IMR-90 (cell line): ENCODE measurements around the genes RPS3 and UVRAG.

- RRBS, result no CpG with 5 or more reads among the region's 1 CpG
CAGE:
- cytosol, long polyA plus RNA, result no peak
- long polyA plus RNA, result no peak
- nucleus, long polyA plus RNA, result no peak
Measured at GRCh38 chr11:74750156-74750297, 1.4 kb downstream of the RNF169 start.

GRCh38 chr11:74817307-74818362 is 69.0 kb downstream of the RNF169 start:
- RRBS, result no CpG with 5 or more reads among the region's 5 CpGs
CAGE:
- cytosol, long polyA plus RNA, result no peak
- long polyA plus RNA, result no peak
- nucleus, long polyA plus RNA, result no peak

GRCh38 chr11:75031199-75031993 is 42.7 kb downstream of the NEU3 start:
- RRBS, result no CpG with 5 or more reads among the region's 4 CpGs
CAGE:
- cytosol, long polyA plus RNA, result no peak
- long polyA plus RNA, result no peak
- nucleus, long polyA plus RNA, result no peak

DNA sequence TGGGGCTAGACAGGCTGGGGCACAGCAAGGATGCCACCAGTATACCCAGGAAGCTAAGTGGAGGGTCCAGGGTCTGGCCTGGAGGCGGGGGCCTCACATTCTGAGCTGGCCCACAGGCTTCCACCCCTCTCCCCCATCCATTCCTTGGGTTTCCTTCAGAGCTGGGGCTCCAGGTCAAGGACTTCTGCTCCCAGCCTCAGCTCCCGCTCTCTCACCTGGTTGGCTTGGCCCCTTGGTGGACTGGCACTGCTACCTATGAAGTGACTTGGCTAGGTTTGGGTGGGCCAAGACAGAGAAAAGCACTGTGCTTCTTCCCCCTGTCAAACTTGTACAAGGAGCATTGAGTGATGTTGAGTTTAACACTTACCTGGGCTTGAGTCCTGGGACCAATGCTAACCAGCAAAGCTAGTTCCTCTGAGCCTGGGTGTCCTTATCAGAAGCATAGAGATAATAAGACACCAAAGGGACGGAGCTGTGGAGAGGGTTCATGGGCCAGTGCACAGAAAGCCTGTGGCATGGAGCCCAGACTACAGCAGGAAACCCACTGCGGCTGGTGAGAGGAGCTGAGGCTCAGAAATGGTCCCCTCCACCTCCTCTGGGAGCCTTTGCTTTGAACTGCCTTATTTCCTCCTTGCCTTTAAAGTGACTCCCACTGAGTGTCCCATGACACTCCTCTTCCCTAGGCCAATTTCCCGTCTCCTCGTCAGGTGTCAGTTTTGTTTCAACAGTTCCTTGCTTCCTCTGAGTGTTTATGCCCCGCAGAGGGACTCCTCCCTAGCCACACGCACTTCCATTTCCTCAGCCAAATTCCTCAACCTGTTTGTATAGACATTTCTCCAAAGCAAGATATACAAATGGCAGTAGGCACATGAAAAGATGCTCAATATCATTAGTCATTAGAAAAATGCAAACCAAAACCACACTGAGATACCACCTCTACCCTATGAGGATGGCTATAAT is 9.3 kb downstream of the SLCO2B1 start:
- RRBS, result no CpG with 5 or more reads among the region's 8 CpGs
CAGE:
- cytosol, long polyA plus RNA, result no peak
- long polyA plus RNA, result no peak
- nucleus, long polyA plus RNA, result no peak

GRCh38 chr11:75182484-75183177 is 31.7 kb downstream of the SLCO2B1 start:
- RRBS, result no CpG with 5 or more reads among the region's 8 CpGs
CAGE:
- cytosol, long polyA plus RNA, result no peak
- long polyA plus RNA, result no peak
- nucleus, long polyA plus RNA, result no peak

- RRBS, result no CpG with 5 or more reads among the region's 24 CpGs
CAGE:
- cytosol, long polyA plus RNA, result no peak
- long polyA plus RNA, result no peak
- nucleus, long polyA plus RNA, result no peak
Measured at GRCh38 chr11:75192717-75193670, 42.1 kb downstream of the SLCO2B1 start.

- RRBS, result no CpG with 5 or more reads among the region's 10 CpGs
CAGE:
- cytosol, long polyA plus RNA, result no peak
- long polyA plus RNA, result no peak
- nucleus, long polyA plus RNA, result no peak
Measured at GRCh38 chr11:75203983-75204698, 36.4 kb upstream of the TPBGL start.

DNA sequence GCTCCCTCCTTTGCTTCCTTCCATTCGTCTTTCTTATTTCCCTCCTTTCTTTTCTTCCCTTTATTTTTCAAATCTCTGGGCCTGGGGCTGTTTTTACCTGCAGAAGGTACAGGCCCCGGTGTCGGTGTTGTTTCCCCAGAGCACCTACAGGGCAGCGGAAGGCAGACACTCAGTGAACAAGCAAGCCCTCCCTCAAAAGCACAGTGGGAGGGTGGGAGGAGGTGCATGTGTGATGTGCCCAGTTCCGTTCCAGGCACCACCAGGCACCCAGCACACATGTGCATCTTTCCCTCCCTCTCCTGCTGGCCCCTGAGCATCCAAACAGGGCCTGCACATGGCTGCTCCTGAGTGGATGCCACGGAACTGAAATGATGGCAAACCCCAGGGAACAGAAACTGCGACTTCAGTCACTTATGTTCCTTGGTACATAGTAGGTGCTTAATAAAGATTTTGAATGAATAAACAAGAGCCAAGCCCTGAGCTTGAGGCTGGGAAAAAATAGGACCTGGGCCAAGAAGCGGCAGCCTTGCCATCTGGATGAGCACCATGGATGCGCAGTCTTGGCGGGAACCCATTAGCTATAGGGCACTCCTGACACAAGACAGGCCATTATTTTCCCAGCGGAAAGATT is 47.8 kb downstream of the ARRB1 start:
- RRBS, result no CpG with 5 or more reads among the region's 11 CpGs
CAGE:
- cytosol, long polyA plus RNA, result no peak
- long polyA plus RNA, result no peak
- nucleus, long polyA plus RNA, result no peak

DNA sequence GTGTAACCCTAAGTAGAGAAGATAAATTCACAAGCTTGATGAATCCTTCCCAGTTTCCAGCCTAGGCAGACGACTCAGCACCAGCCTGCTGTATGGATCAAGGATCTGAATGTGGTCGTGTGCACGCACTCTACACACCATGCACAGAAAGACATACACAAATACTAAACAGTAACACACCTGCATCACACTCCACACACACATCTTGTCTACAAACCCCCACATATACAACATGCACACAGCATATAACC is 45.9 kb downstream of the ARRB1 start:
- RRBS, result no CpG with 5 or more reads among the region's 3 CpGs
CAGE:
- cytosol, long polyA plus RNA, result no peak
- long polyA plus RNA, result no peak
- nucleus, long polyA plus RNA, result no peak

- RRBS, result 68% methylated on average over 5 of the region's 18 CpGs
CAGE:
- cytosol, long polyA plus RNA, result no peak
- long polyA plus RNA, result no peak
- nucleus, long polyA plus RNA, result no peak
Measured at GRCh38 chr11:75341872-75342882, 9.3 kb downstream of the ARRB1 start.

DNA sequence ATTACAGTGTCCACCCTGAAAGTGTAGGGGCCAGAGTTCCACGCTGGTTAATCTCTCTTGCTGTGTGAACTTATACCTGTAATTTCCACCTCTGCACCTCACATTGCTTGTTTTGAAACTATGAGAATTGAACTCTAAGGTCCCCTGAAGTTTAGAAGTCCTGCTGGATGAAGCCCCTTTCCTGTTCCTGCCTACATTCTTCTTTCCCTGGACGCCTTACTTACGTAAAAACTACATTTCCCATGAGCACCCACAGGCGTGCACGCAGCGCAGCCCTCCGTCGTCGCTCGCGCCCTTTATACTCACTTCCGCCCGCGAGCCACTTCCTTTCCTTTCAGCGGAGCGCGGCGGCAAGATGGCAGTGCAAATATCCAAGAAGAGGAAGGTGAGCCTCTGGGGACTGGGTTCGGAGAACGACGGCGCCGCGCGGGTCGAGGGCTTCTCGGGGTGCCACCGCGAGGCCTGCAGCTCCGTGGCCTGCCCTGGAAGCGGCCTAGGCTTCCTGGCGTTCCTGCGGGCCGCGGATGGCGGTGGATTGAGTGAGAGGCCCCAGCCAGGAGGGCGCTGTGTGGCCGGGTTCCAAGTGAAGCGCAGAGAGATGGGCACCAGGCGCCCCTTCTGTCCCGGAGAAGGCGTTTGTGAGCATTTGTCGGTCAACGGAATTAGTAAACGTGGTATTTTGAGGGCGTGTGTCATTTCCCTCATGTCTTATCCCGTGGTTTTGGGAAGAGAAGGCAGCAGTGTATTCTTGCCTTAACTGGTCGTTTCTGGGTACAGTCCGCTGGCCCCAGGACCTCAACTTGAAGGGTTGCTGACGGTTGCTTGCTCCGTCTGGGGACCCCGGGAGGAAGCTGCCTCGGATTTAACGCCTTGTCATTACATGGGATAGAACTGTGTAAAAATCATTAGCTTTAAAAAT is at the start of gene RPS3:
Gene RPS3 (plus strand): TSS at position 326 of the 919 bp plus-strand sequence.
- RRBS, result 2% methylated on average over 4 of the region's 54 CpGs
CAGE:
- cytosol, long polyA plus RNA, result start-site peak on the plus strand centred at position 352 of the sequence, 61 bp wide, 11,289 and 17,268 reads in 2 replicates
- long polyA plus RNA, result start-site peak on the plus strand centred at position 352 of the sequence, 62 bp wide, 9,413 and 12,115 reads in 2 replicates
- nucleus, long polyA plus RNA, result start-site peak on the plus strand centred at position 341 of the sequence, 35 bp wide, 2,550 and 3,275 reads in 2 replicates

DNA sequence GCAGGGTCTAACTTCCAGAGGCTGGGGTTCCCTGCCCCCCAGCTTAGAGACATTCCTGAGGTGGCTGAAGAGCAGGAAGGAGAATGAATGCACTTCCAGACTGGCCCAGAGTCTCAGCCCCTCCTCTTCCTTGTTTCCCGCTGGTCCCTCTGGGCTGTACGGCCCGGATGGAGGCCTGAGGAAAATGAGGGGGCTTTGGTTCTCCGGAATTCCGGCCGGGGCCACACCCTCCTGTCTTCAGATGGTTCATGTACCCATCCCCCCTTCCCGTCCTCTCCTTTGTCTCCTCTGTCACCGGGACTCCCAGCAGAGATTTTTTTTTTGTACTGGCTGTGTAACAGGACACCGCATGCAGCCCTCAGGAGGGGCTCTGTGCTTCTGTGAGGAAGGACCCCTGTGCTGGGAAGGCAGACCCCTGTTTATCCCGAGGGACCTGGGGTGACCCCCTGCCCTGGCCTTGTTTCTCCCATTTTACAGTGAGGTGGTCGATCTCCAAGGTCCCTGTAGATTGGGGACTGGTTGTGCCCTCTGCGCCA is 1.1 kb downstream of the SERPINH1 start:
- RRBS, result 4% methylated on average over 4 of the region's 12 CpGs
CAGE:
- cytosol, long polyA plus RNA, result no peak
- long polyA plus RNA, result no peak
- nucleus, long polyA plus RNA, result no peak

DNA sequence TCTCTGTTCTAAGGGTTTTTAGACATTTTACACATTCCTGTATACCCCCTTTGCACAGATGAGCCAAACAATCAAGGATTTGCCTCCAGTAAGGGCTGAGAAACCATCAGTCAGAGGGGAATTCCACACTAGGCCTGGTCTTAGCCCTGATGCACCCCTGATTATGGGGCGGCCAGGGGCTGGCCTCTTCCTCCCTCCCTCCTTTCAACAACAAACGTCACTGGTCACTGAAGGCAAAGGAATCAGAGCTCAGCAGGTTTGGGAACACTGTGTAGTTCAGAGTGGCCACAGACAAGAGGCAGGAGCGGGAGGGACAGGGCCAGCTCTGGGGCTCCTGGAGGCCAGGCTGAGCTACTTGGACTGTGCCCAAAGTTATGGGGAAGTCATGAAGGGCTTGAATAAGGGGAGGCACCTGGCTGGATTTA is 1.5 kb downstream of the MOGAT2 start:
- RRBS, result no CpG with 5 or more reads among the region's 3 CpGs
CAGE:
- cytosol, long polyA plus RNA, result no peak
- long polyA plus RNA, result no peak
- nucleus, long polyA plus RNA, result no peak

DNA sequence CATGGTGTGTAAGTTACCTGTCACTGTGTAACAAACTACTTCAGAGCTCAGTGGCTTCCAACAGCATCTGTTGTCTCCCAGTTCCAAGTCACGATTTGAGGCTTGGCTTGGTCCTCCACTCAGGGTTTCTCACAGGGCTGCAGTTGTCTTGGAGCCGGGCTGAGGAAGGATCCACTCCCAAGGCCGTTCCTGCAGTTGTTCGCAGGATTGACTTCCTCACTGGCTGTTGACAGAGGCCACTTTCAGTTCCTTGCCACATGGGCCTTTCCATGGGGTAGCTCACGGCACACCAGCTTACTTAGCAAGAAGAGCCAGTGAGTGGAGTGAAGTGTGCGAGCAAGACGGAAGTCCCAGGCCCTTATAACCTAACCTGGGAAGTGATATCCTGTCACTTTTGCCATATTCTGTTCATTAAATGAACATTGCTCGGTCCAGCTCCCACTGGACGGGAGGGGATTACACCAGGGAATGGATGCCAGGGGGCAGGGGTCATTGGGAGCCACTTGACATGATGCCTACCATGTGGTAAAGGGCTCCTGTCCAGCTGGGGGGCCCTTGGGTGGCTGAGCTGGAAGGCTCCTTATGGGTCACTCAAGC is 13.3 kb upstream of the UVRAG start:
- RRBS, result no CpG with 5 or more reads among the region's 9 CpGs
CAGE:
- cytosol, long polyA plus RNA, result no peak
- long polyA plus RNA, result no peak
- nucleus, long polyA plus RNA, result no peak

DNA sequence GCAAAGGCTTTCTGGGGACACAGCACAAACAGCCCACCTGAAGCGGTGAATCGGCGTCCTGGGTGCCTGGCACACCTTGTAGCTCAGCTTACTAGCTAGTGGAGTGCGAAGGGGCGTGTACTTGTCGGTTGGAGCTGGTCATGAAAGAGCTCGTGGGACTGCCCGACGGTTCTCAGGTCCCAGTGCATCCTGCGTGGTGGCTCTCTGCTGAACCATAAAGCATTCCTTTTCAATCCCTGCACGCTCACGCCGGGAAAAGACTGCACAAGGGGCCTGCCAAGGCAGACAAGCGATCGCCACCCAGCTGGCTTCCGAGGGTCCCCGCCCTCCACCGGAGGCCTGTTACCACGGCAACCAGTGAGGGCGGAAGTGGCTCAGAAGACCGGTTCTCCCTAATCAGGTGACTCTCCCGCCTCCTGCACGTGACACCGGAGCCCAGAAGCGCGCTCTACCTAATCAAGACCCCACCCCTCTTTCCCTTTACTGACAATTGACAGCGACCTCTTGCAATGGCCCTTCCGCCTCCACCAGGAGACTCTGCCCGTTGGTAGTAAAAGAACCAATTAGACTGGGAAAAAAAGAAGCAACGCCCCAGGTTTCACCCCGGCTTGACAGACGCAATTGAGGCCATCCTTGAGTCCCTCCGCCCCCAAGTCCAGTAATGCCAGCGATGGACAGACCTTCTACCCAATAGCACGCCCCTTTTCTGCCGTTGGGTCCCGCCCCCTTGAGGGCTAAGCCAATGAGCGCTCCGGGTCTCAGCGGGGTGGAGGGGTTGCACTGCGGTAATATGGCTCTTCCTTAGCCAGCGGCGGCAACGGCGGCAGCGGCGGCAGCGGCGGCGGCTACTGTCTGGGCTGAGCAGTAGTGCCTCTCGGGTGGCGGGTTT is at the start of gene UVRAG:
Gene UVRAG (plus strand): TSS at position 785 of the 889 bp plus-strand sequence.
- RRBS, result 1% methylated on average over 7 of the region's 52 CpGs
CAGE:
- cytosol, long polyA plus RNA, result no peak
- long polyA plus RNA, result no peak
- nucleus, long polyA plus RNA, result start-site peak on the plus strand centred at position 776 of the sequence, 44 bp wide, 27 and 117 reads in 2 replicates

DNA sequence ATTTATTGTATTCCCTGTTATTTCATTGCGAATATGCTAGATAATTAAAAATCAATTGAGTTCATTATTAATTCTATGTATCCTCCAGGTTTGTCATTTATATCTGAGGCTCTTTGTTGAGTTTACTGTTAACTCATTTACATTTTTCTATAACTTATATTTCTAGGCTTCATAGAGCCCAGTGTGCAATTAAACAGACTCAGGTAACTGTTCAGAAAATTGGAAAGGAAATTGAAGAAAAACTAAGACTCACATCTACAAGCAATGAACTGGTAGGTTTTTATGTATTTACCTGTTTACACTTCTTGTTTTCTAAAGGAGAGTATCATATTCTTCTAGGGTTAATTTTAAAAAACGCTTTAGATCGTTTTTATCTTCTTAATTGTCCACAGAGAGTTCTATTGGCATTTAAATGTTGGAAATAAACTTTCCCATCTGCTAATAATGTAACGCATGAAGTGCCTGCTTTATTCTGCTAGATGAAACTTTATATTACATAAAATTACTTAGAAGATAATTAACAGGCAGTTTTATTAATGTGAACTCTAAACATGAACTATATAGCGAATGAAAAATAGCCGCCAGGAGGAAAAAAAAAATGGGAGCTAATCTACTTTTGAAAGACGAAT is 146.4 kb downstream of the UVRAG start:
- RRBS, result no CpG with 5 or more reads among the region's 7 CpGs
CAGE:
- cytosol, long polyA plus RNA, result no peak
- long polyA plus RNA, result no peak
- nucleus, long polyA plus RNA, result no peak

DNA sequence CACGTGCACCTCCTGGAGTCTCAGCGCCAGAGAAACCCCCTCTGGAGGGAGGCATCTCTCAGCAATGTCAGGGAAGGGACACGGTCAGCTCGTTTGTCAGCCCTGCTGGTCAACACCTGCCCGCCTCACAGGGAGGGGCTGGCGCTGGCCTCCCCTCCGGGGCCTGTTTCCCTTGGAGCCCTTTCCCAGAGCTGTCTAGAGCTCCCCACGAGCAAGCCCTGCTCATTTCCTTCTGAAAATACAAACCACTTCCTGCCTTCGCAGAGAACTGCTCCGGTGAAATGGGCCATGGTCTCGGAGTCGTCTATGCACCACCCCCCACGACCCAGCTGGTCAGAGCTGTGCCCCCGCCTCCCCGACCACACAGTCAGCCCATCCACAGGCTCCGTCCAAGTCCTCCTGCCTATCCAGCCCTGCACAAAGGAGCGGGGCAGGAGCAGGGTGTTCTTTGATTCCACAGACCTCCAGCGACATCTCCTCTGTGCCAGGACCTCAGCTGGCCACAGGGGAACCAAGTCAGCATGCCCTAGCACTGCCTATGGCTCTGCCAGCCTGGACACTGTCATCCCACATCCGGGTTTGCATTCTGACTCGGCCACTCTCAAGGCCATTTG is 81.9 kb upstream of the WNT11 start:
- RRBS, result no CpG with 5 or more reads among the region's 20 CpGs
CAGE:
- cytosol, long polyA plus RNA, result no peak
- long polyA plus RNA, result no peak
- nucleus, long polyA plus RNA, result no peak

GRCh38 chr11:76339199-76339754 is 41.7 kb downstream of the THAP12 start:
- RRBS, result no CpG with 5 or more reads among the region's 8 CpGs
CAGE:
- cytosol, long polyA plus RNA, result no peak
- long polyA plus RNA, result no peak
- nucleus, long polyA plus RNA, result no peak

DNA sequence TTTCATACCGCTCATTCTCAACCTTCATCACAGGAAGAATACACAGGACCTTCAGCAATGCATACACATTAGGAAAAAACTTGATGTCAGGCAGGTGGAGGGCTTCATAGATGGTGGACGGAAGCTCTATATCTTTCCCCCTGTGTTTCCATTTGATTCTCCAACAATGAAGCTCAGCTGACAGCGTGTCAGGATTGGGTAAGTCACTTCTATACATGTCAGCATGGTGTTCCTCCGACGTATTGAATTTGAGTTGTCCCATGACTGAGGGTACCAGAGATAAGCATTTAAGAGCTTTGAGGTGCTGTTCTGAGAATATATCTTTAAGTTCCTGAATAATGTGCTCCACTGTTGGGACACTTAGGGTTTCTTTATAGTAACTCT is 29.9 kb downstream of the THAP12 start:
- RRBS, result no CpG with 5 or more reads among the region's 5 CpGs
CAGE:
- cytosol, long polyA plus RNA, result no peak
- long polyA plus RNA, result no peak
- nucleus, long polyA plus RNA, result no peak

DNA sequence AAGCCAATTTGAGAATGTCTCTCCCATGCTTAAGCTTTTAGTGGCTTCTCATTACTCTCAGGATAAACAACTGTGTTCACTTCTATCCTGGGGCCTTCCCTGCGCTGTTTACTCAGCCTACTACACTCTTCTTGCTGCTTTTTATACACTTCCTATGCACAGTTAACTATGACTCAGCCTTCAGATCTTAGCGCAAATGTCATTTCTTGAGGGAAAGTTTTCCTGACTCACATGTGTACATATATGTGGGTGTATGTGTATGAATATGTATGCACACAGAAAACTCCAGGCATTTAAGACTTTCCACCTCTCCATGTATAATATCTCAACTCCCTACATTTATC is 9.8 kb downstream of the THAP12 start:
- RRBS, result no CpG with 5 or more reads among the region's 2 CpGs
CAGE:
- cytosol, long polyA plus RNA, result no peak
- long polyA plus RNA, result no peak
- nucleus, long polyA plus RNA, result no peak